ENCODE measurements around a stretch of chr14.

GRCh38 chr14:97603316-97603733 is 806.1 kb downstream of the VRK1 start:
- PRO-cap, result no peak

- PRO-cap, result no peak
Observed at GRCh38 chr14:97634841-97635382, 837.7 kb downstream of the VRK1 start.

GRCh38 chr14:97771460-97772207 is 974.5 kb downstream of the VRK1 start:
- PRO-cap, result no peak

GRCh38 chr14:97865875-97866305 is 1068.7 kb downstream of the VRK1 start:
- PRO-cap, result no peak

DNA sequence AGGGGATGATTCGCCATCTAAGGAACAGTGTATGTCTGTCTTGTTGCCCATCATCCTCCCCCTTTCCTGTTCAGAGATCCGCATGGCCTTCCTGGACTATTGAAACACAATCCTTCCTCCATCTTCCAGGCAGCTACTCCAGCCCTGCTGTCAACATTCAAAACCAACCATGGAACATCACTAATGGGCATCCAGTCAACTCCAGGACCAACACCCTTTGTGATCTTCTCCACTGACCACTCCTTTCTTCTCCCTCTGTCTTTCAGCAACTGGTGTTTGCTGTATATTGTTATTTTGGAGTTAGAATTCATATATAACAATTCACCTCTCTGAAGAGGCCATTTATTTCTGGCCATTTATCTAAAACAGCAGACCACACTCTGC is 1188.2 kb downstream of the VRK1 start:
- PRO-cap, result no peak

DNA sequence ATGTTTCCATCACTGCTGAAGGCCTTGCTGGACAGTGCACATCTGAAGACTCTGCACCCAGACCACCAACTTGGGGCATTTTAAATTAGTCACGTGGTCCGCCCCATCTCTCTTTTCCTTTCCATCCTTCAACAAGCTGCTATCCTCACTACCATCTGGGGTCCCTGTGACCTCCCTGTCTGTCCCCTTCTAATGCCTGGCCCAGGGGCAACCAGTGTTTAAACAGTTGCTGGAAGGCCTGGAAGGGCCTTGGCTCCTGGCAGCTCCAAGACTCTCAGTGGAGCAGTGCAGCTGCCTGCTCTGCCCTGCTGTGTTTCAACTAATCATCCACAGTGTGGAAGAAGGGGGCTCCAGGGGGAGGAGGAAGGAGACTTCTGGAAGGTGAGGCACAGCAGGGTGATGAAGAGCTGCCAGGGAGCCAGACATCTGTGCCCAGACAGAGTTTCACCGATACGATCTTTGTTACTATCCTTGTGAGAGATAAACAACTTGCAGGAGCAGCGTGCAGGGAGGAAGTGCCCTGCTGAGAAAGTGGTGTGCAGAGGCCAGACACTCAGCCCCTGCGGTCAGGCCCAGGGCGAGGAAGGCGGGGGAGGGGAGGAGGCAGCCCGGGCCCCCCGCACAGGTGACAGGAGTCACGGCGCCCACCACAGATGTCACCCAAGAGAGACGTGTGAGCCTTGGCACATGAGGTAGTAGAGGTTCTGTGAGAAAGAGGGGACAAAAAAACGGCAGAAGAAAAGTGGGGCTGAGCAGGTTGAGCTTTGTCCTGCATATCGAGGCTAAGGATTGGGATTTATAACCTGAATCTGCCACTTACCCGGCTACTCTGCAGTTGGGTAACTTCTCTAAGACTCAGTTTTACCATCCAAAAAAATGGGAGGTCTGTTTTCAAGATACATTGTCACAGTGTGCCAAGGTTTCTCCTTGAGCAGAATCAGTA is 1061.8 kb downstream of the BCL11B start:
- PRO-cap, result no peak

DNA sequence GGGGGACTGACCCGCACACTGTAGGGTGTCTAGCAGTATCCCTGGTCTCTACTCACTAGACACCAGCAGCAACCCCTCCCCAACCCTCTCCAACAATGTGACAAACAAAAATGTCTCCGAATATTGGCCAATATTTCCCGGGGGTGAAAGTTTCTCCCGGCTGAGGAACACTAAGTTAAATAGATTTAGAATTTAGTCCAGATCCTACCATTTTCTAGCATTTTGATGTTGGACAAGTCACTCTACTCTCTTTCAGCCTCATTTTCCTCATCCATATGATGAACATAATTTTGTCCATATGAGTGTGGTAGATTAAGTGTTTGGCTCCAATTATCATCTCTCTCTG is 647.4 kb downstream of the BCL11B start:
- PRO-cap, result no peak

DNA sequence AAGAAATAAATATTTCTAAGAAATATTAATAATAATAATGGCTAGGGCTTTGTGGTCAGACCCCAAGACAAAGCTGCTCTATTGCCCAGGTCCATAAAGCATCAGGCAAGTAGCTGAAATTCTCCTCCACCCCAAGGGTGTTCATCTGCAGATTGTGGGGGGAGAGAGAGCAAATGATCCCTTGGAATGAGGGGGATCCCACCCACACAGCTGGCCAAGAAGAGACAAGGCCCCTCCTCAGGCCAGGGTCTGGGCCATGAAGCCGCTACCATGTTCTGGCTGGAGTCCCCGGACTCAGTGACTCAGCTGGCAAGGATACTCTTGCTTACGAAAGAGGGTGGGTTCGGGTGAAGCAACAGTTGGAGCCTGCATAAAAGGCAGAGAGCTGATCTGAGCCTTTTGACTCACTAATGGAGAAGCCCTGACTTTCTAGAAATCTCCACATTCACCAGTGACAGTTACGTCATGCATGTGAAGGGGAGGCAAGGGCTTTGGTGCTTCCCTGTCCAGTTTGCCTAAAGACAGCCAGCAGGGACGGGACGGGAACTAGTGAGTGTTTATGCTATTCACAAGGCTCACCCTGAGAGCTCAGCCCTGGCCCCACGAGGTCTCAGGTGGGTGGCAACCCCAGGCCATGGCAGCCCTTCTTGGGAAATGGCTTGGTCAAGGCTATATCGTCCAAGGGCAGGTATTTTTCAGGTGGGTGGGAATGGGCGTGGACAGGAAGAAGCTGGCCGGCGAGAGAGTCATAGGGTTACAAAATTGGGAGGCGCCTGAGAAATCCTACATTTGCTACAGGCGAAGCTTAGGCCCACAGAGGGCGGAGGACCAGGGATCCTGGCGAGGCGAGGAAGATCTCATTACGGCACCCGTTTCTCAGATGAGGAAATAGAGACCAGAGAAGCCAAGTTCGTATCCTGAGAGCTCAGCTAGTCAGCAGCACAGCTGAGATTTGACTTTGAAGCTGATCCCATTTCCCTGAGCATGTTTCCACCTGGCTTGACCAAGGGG is 314.7 kb downstream of the BCL11B start:
- PRO-cap, result no peak

- PRO-cap, result no peak
Observed at GRCh38 chr14:99243940-99244729, 27.9 kb downstream of the BCL11B start.

GRCh38 chr14:99247268-99247838 is 24.6 kb downstream of the BCL11B start:
- PRO-cap, result no peak

DNA sequence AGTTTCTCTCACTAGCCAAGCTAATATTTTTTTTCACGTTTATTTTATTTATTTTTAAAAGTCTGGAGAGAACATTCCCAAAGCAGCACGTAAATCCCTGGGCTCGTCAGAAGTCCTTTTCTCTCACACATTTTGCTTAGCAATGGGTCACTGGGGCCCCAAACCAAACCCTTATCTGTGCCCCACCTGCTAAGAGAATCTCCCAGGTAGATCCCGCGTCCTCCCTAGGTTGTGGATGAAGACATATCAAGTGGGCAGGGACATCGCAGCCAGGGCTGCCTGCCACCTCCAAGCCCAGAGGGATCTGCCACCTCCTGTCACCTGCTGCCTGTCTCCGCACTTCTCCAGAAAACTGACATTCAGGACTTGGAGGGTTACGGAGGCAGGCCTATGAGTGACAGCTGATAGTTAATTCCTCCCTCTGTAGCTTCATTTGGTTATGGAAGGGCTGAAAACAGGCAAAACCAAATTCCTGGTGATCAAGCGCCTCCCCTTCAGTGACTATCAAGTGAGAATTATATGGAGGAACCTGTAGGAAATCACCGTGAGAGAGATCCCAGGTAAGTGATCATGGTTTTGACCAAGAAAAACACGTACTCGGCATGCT is 19.5 kb downstream of the BCL11B start:
- PRO-cap, result no peak

- PRO-cap, result no peak
Observed at GRCh38 chr14:99508537-99508940, 27.3 kb downstream of the CCNK start.

GRCh38 chr14:99512577-99513221 is 31.5 kb downstream of the CCNK start:
- PRO-cap, result no peak

GRCh38 chr14:99579183-99579818 is 24.7 kb downstream of the CCDC85C start:
- PRO-cap, result no peak

DNA sequence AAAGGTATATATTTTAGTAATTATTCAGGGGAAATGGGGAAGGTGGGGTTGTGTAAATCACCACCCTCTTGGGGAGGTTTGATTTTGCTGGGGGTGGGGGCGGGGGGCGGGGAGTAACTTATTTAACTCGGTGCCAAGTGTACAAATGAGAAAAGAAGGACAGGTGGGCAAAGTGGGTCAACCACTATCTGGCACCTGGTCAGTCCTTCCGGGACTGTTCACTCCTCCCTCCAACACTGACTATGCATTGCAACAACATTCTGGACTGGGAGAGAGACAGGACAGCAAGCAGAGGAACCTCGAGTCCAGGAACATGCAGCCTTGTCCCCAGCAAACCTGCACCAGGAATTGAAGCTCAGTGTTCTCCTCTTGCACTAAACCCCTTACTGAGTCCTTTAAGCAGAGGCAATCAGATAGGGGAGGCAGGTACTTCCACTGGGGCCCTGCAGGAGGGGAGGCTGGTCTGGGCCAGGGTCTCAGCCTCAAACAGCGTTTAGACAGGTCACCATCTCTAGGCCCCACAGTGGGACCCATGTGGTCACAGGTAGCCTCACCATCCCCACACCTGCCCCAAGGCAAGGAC is 10.0 kb downstream of the CCDC85C start:
- PRO-cap, result no peak

GRCh38 chr14:99752501-99753104 is 40.6 kb upstream of the EML1 start:
- PRO-cap, result no peak

GRCh38 chr14:100067469-100068391 is 2.5 kb downstream of the EVL start:
- PRO-cap, result no peak

DNA sequence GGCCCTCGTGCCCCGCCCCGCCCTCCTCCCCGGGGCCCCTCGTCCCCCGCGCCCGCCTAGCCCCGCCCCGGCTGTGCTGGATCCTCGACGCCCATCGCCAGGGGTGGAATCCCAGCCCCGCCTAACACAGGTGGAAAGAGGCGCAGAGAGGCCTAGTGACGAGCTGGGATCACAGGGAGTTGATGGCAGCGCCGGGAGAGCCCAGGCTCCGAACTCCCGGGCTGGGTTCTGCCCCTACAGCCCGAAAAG is 24.4 kb upstream of the YY1 start:
- PRO-cap, result bidirectional peak, plus-strand start at position 70 of the sequence, minus-strand start outside the sequence

DNA sequence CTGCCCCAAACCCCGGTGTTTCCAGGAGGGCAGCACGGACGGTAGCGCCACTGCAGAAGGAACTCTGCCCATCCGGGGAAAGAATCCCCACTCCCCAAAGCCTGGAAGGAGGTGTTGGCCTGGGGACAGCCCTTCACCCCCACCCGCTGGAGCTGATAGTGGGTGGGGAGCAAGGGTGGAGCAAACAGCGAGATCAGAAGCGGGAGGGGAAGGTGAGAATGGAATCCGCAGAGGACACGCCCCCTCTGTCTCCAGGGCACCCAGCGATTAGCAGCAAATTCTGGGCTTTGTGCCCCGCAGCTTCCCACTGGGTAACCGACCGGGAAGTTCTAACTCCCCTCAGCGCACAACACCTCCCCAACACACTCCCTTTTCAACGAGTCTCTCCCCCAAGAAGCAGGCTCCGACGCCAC is 1.4 kb downstream of the SLC25A29 start:
- PRO-cap, result no peak

GRCh38 chr14:100307362-100308394 is 1.4 kb upstream of the SLC25A29 start:
- PRO-cap, result no peak

Measured in SP-49 (cell line).